Epithelial cell of prostate (primary cell): ENCODE data around the gene TMEM17.

DNA sequence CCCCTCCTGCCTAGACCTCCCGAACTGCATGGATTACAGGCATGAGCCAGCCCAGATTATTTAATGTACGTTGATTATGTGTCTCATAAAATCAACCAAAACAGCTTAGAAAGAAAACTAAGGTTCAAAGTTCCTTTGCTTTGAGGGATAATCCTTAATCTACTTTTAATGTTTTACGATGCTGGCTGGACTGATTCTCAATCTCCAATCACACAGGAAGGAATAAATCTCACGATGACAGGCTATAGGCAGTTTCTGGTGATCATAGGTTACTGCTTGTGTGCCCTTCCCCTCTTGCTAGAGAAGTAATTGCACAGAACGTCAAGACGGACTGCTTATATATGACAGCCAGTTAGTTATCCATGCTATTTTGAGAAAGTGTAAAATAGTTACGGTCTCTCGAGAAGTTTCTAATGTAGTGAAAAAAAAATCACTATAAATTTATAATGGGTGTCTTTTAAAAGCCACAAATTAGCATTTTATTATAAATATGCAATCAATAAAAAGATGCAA is 43.2 kb downstream of the C2orf74 start:
- RRBS, result no CpG with 5 or more reads among the region's 8 CpGs

GRCh38 chr2:61311469-61312062 is 149.6 kb downstream of the C2orf74 start:
- RRBS, result no CpG with 5 or more reads among the region's 4 CpGs

DNA sequence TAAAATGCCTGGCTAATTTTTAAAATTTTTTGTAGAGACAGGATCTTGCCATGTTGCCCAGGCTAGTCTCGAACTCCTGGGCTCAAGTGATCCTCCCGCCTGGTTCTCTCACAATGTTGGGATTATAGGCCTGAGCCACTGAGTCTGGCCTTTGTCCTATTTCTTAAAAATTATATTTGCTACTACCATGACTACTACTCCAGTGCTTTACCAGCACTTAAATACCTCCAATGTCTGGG is 147.3 kb downstream of the FAM161A start:
- RRBS, result no CpG with 5 or more reads among the region's 2 CpGs

GRCh38 chr2:62304497-62305422 is 108.8 kb downstream of the B3GNT2 start:
- RRBS, result no CpG with 5 or more reads among the region's 13 CpGs

GRCh38 chr2:62305548-62305989 is 109.7 kb downstream of the B3GNT2 start:
- RRBS, result no CpG with 5 or more reads among the region's 7 CpGs

DNA sequence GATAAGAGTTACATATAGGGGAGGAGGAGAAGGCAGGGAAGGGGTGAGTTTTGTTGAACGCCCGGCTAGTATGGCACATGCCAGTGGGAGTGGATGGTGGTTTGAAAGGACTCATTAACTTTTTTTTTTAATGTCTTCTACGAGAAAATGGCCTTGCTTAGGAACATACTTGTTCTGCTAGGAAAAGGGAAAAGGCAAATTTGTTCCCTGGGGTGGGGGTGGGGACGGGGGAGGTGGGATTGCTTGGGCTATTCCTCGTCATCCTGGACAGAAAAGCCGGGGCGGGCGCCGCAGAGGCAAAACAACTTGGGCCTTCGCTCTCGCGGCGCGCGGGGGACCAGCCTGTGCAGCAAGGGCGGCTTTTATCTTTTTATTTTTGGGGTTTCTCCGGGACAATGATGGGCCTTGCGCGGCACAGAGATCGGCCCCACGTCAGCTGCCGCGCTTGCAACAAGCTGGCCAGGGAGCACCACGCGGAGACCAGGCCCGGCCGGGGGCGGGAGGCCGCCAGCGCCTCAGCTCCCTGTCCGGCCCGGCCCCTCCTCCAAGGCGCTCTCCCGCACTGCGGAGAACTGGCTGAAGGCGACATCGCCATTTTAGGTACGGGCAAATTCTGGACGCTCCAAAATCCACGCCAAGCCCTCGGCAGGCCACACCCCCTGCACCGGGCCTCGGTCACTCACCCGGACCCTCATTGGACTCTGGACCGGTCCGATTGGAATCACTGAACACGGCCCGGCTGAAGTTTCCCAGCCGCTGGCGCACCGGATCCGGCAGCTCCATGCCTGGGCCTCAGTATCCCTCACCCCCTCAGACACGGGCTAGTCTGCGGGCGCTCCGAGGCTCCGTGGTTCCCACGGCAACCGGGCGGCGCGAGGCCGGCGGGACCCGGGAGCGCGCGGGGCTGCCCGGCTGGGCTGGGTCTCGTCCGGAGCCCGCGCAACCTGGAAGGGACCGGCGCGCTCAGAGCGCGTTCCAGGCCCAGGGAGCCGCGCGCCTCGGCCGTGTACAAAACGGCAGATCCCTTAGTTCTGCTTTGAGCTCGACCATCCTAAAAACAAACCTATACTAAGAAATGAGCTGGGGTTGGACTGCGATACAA is at the start of gene TMEM17:
Gene TMEM17, minus strand, starts transcription at position 849 of the 1,102 bp plus-strand sequence.
- RRBS, result under 1% methylated on average over 23 of the region's 86 CpGs

GRCh38 chr2:62570921-62571692 is 65.1 kb upstream of the TMEM17 start:
- RRBS, result no CpG with 5 or more reads among the region's 35 CpGs

- RRBS, result no CpG with 5 or more reads among the region's 8 CpGs
Observed at GRCh38 chr2:62706534-62706780, 944 bp downstream of the EHBP1 start.

- RRBS, result no CpG with 5 or more reads among the region's 5 CpGs
Observed at GRCh38 chr2:62711203-62712453, 6.1 kb downstream of the EHBP1 start.

DNA sequence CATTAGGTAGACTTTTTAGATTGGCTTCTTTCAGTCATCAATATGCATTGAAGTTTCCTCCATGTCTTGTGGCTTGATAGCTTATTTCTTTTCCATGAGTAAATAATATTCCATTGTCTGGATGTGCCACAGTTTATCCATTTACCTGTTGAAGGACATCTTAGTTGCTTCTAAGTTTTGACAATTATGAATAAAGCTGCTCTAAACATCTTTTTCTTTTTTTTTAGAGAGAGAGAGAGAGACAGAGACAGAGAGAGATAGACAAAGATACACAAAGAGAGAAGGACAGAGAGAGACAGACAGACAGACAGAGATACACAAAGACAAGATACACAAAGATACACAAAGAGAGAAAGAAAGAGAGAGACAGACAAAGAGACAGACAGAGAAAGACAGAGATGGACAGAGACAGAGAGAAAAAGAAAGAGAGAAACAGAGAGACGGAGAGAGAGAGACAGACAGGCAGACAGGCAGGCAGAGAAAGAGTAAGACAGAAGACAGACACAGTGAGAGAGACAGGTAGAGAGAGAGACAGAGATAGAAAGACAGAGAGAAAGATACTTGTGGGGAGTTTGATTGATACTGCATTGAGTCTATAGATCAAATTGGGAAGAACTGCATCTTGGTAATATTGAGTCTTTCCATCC is 25.0 kb downstream of the EHBP1 start:
- RRBS, result no CpG with 5 or more reads among the region's 1 CpG

DNA sequence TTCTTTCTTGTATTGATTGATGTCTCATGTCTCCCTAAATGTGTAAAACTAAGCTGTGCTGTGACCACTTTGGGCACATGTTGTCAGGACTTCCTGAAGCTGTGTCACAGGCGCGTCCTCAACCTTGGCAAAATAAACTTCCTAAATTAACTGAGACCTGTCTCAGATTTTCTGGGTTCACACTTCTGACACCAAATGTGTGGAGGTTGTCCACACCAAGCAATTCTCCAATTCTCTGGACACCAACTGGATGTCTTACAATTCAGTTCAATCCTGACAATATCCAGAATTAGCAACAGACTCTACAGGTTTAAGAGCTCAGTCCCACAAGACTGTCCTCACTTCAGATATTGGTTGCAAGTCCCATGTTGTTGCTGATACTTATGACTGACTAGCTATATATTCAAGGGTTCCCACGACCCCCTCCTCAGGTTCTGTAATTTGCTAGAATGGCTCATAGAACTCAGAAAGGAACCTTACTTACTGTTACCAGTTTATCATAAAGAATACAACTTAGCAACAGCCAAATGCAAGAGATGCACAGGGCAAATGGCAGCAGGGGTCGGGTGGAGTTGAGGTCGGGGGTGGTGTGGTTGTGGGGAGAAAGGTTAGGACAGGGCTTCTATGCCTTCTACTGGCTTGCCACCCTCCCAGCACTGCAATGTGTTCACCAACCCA is 21.7 kb downstream of the WDPCP start:
- RRBS, result no CpG with 5 or more reads among the region's 5 CpGs

- RRBS, result no CpG with 5 or more reads among the region's 4 CpGs
Observed at GRCh38 chr2:63590483-63591552, 2.1 kb downstream of the MDH1 start.

- RRBS, result no CpG with 5 or more reads among the region's 1 CpG
Observed at GRCh38 chr2:63807978-63808326, 33.7 kb upstream of the UGP2 start.

- RRBS, result no CpG with 5 or more reads among the region's 1 CpG
Observed at GRCh38 chr2:63827695-63828083, 14.0 kb upstream of the UGP2 start.

- RRBS, result 1% methylated on average over 9 of the region's 39 CpGs
Observed at GRCh38 chr2:63840920-63841474, 699 bp upstream of the UGP2 start.

- RRBS, result 95% methylated on average over 1 of the region's 11 CpGs
Observed at GRCh38 chr2:63855859-63856630, 14.3 kb downstream of the UGP2 start.

GRCh38 chr2:63886041-63886874 is 44.6 kb downstream of the UGP2 start:
- RRBS, result no CpG with 5 or more reads among the region's 4 CpGs

- RRBS, result no CpG with 5 or more reads among the region's 3 CpGs
Observed at GRCh38 chr2:63892941-63893815, 51.5 kb downstream of the UGP2 start.

DNA sequence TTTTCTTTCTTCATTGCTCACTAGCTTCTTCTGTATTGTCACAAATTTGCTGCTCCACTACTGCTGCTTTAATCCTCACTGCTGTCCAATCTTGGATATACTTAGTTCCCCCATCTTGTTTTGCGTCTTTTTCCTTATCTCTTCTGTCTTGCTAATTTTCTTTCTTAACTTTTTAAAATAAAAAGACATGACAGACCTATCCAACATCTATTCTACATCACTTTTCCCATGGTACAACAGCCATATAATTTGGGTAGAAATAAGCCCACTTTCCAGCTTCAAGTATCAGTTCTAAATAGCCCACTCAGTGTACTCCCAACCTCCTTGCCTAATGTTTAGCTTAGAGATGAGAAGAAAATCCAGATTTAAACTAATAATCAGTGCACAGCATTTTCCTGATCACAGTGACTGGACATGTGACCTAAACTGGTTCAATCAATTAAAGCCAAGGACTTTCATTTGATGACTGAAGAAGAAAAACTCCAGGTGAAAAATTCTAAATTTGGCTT is 83.8 kb downstream of the VPS54 start:
- RRBS, result no CpG with 5 or more reads among the region's 1 CpG

GRCh38 chr2:63949928-63950442 is 69.2 kb downstream of the VPS54 start:
- RRBS, result no CpG with 5 or more reads among the region's 5 CpGs